Smooth muscle cell (in vitro differentiated cells): ENCODE measurements around a stretch of chr22.

GRCh38 chr22:50708752-50709258 is 29.2 kb upstream of the ACR start:
- RAMPAGE, long total RNA, result no peak

DNA sequence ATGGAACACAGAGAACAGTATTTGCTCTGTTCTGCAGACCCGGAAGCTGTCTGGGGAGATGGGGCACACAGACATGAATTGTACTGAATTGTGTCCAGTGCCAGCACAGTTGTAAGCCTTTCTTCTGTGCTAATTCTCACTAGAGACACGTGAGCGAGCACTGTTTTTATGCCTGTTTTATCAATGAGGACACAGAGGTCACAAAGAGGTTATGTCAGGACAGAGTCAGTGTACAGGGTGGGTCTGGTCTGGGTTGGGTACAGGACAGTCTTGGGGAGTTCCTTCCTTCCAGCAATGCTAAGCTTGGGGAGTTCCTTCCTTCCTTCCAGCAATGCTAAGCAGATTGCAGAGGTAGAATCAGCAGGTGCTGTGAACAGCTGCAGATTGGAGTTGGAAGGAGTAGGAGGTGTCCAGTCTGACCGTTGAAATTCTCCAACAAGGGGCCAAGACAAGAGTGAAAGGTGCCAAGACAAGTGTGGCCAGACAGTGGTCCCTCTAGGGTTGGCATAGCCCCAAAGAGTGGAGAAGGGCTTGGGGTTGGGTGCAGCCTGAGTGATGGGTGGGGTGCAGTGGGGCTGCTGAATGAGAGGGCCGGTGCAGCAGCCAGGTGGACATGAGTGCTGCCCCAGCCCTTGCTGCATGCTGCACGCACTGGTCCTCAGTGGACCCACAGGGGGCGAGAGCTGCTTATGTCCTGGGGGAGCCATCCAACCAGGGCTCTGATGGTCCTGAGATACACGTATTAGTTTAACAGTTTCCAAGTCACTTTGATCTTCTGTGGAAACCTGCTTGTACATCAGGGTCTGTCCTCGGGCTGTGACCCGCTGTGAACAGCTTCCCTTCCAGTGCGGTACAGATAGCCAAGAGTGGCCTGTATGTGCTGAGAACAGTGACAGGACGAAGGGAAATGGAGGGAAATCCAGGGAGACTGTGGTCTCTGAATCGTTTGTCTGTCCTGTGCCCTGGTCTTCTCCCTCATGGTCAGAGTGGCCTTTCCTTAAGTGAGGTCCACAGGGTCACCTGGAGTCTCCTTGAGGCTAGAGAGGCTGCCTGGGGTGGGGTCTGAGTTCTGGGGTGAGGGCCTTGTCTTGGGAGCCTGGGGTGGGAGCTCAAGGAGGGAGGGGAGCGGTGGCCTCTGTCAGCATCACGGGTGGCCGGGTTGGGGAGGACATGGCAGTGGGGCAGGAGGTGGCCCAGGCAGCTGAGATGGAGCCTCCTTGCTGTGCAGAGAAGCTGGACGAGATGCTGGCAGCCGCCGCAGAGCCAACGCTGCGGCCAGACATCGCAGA is 23.9 kb upstream of the ACR start:
- RAMPAGE, long total RNA, result no peak